Peripheral blood mononuclear cell (primary cell): ENCODE measurements around the genes SRF, CUL9 and ABCC10.

GRCh38 chr6:43058331-43059005 is 766 bp downstream of the MRPL2 start:
- PRO-cap, 8 experiments = peak in 4 of 8 experiments; most common minus-strand start chr6:43058761 (in 3)

GRCh38 chr6:43093788-43094396 is 17.8 kb downstream of the PTK7 start:
- PRO-cap, 8 experiments = no peak in any of the 8 experiments

- PRO-cap, 8 experiments = no peak in any of the 8 experiments
Observed at GRCh38 chr6:43150301-43150849, 20.7 kb upstream of the SRF start.

- PRO-cap, 8 experiments = peak in 8 of 8 experiments; most common plus-strand start chr6:43171476 (in 4); most common minus-strand start chr6:43171026 (in 3)
Observed at GRCh38 chr6:43170618-43171743, at the start of gene SRF. SRF (plus strand) TSS chr6:43171269.

DNA sequence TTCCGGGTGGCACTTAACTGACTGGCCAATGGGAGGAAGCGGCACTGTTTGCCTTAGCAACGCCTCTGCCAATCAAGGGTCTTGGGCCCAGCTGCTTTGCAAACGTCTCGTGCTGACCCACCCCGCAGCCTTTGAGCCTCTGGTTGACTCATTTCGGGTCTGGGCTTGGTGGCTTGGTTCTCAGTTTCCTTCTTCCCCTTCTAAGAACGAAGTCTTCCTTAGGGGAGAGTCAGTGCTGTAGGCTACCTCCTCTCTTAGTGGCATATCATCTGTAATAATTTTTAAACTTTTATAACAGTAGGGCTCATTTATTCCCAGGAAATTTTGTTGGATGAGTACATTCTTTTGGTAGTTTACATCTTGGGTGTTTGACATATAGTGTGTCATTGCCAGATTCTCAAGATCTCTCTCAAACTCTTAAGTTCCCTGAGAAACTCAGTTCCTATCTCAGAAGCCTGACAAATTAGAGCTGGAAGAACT is 3.7 kb downstream of the SRF start:
- PRO-cap, 8 experiments = peak in 7 of 8 experiments; most common plus-strand start position 151 of the sequence (in 7)

- PRO-cap, 8 experiments = peak in 8 of 8 experiments; most common plus-strand start chr6:43182181 (in 4); most common minus-strand start chr6:43182048 (in 1)
Observed at GRCh38 chr6:43181749-43182784, at the start of gene CUL9. CUL9 (plus strand) TSS chr6:43182196.

DNA sequence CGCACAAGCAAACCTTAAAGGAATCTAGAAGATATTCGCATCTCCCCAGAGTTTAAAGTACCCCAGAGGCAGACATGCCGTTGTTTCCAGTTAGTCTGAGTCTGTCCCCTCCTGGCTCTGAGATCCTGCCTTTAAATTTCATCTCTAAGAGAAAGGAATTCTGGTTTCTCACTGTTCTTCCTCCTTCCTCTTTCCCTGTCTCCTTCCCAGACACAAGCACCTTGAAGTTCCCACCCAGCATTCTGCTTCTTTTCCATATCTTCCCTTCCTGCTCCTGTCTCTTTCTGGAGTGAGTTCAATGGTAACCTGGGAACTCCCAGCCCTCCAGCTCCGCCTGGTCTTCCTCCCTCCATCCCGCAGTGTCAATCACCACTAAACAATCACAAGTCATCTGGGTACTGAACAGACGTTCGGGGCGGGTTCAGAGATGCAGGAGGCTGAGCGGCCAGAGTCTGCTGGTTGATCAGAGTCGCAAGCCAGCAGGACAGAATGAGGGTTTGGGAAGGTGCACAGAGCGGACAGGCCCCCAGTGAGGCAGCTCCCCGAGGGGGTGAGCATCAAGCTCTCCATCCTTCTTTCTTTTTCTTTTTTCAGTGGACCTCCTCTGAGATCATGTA is 7.7 kb downstream of the TTBK1 start:
- PRO-cap, 8 experiments = no peak in any of the 8 experiments

DNA sequence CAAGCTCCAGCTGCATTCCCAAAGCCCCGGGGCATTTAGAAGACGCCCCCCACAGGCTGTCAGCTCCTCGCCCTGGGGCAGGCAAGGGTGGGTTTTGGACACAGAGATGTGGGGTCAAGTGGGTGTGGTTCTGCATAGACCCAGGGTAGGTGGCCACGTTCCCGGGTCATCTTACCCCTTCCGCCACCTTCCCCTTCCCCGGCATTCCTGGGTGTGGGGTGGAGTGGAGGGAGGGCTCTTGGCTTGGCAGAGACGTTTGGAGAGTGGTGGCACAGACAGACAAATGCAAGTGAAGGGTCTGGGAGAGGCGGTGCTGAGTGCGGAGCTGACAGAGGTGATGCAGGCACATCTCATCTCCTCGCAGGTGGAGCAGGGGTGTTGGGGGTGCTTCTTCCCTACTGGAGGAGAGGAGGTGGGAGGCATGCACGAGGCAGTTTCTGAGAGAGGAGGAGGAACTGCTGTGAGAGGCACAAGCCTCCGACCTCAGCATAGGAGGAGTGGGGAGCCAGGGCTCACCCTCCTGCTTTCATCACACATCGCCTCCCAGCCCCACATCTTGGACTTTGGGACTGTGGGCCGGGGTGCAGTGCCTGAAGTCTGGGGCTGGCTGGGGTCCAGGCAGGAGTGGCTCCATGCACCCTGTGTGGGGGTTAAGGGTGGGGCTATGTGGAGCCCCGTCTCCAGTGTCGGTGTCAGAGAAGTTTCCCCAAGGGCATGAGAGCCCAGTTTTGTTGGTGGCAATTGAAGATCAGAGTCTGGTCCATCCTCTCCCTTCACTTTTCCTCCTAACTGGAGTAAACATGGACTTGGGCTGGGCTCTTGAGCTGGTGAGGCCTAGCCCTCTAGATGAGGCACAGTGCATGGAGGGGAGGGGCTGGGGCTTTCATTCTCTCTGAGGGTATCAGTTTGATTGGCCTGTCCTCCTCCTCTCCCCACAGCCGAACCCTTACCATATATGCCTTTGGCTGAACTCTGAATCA is 20.3 kb upstream of the SLC22A7 start:
- PRO-cap, 8 experiments = no peak in any of the 8 experiments

- PRO-cap, 8 experiments = no peak in any of the 8 experiments
Observed at GRCh38 chr6:43340174-43340679, 29.2 kb downstream of the ZNF318 start.

DNA sequence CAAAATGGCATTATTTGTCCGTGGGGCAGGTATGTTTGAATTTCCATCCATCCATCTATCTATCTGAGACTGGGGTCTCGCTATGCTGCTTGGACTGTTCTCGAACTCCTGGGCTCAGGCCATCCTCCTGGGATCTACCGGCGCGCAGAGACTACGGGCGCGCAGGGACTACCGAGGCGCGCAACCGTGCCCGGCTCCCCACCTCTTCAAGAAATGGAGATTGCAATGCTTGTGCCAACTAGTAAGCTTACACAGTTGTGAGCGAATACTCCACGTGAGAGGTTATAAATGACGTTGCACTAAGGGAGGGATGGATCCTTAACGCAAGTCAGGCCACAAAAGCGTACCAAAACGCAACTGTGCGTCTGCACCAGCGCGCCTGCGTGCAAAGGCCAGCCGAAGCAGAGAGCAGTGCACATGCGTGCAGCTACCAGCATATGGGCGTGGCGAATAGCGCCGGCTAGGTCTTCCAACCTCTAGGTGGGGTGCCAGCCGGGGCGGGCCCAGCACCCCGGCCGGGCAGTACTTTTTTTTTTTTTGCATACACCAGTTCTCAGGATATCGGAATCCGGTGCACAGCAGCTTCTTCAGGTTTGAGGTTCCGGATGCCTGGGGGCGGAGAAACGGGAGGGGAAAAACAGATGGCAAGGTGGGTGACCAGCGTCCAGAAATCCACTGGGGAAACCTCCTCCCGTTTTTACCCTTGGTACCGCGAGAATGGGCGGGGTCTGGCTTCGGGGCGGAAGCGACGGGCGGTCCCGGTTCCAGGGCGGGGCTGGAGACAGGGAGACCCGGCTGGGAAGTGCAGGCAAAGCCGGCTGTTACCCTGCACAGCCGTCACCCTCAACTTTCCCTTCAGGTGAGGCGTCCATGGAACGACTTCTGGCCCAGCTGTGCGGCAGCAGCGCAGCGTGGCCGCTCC is at the start of gene ABCC10:
Gene ABCC10, plus strand, starts transcription at position 433 of the 922 bp plus-strand sequence.
- PRO-cap, 8 experiments = peak in 8 of 8 experiments; most common plus-strand start position 549 of the sequence (in 6); most common minus-strand start position 214 of the sequence (in 7)

DNA sequence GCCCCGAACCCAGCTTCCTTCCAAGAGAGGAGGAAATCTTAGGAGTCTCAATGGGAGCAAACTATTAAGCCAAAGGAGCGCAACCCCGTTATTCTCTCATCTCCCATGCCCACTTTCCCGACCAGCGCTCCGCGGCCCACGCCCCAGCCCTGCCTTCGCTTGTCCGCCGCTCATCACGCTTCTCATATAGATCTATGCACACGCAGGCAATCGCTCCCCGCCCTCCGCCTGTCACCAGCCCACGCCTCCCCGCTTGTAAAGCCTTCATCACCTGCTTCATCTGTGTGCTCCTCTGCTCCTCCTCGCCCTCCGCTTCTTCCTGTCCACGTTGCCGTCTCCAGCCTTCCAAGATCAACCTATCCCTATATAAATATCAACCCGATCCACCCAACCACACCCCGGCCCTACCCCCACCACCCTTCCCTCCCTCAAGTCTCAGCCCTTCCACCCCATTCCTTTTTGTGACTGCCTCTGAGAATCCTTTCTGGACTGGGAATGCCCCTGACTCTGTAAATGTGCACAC is 429 bp upstream of the DLK2 start:
- PRO-cap, 8 experiments = peak in 1 of 8 experiments; most common minus-strand start position 186 of the sequence (in 1)

GRCh38 chr6:43515474-43516255 is 1.1 kb downstream of the YIPF3 start:
- PRO-cap, 8 experiments = no peak in any of the 8 experiments

GRCh38 chr6:43624336-43625360 is 4.4 kb downstream of the GTPBP2 start:
- PRO-cap, 8 experiments = peak in 2 of 8 experiments; most common minus-strand start chr6:43625118 (in 2)

GRCh38 chr6:43669613-43670460 is 17.8 kb downstream of the MRPS18A start:
- PRO-cap, 8 experiments = no peak in any of the 8 experiments

DNA sequence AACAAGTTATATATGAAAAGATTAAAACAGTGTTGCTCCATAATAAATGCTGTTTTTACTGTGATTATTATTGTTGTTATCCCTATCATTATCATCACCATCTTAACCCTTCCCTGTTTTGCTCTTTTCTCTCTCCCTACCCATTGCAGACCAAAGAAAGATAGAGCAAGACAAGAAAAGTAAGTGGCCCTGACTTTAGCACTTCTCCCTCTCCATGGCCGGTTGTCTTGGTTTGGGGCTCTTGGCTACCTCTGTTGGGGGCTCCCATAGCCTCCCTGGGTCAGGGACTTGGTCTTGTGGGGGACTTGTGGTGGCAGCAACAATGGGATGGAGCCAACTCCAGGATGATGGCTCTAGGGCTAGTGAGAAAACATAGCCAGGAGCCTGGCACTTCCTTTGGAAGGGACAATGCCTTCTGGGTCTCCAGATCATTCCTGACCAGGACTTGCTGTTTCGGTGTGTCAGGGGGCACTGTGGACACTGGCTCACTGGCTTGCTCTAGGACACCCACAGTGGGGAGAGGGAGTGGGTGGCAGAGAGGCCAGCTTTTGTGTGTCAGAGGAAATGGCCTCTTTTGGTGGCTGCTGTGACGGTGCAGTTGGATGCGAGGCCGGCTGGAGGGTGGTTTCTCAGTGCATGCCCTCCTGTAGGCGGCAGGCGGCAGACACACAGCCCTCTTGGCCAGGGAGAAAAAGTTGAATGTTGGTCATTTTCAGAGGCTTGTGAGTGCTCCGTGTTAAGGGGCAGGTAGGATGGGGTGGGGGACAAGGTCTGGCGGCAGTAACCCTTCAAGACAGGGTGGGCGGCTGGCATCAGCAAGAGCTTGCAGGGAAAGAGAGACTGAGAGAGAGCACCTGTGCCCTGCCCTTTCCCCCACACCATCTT is 9.0 kb downstream of the VEGFA start:
- PRO-cap, 8 experiments = no peak in any of the 8 experiments

GRCh38 chr6:43970863-43971953 is 156.0 kb downstream of the MRPL14 start:
- PRO-cap, 8 experiments = no peak in any of the 8 experiments

- PRO-cap, 8 experiments = no peak in any of the 8 experiments
Observed at GRCh38 chr6:44001752-44002356, 125.4 kb downstream of the MRPL14 start.

GRCh38 chr6:44002357-44003229 is 124.7 kb downstream of the MRPL14 start:
- PRO-cap, 8 experiments = peak in 3 of 8 experiments; most common plus-strand start chr6:44002945 (in 2); most common minus-strand start chr6:44002557 (in 1)

DNA sequence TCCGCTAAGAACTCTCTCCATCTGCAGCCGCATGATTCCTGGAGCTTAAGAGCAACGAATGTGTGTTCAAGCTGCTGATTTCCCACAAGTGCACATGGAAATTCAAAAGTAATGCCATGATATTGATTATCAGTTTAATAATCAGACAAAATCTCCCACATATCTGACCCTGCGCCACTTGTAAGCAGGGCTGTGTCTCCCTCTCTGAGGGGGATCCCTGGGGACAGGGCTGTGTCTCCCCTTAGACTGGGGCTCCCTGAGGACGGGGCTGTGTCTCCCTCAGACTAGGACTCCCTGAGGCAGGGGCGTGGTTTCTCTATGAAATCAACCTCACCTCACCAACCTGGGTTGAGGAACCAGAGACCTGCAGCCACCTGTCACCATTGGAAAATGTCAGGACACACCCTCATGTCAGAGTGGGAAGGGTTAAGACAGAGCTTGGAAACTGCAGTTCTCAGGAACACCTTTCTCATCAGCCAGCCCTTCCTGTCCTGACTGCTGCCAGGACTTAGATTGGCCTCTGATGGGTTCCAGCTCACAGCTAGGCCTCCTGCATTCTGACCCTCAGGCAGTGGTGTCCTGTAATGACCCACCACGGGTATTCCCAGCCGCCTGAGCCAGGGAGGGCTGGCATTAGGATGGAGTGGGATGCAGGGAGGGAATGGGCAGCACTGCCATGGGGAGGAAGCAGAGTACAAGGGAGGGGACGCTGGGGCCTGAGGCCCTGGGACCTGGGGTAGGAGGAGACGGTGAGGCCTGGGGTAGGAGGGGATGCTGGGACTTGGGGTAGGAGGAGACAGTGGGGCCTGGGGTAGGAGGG is 76.4 kb downstream of the MRPL14 start:
- PRO-cap, 8 experiments = no peak in any of the 8 experiments

GRCh38 chr6:44052711-44053193 is 74.5 kb downstream of the MRPL14 start:
- PRO-cap, 8 experiments = peak in 3 of 8 experiments; most common plus-strand start chr6:44052989 (in 2); most common minus-strand start chr6:44052915 (in 2)